Progenitor cell of endocrine pancreas (in vitro differentiated cells): ENCODE measurements around the genes PMAIP1, MC4R, RNF152 and TNFRSF11A.

DNA sequence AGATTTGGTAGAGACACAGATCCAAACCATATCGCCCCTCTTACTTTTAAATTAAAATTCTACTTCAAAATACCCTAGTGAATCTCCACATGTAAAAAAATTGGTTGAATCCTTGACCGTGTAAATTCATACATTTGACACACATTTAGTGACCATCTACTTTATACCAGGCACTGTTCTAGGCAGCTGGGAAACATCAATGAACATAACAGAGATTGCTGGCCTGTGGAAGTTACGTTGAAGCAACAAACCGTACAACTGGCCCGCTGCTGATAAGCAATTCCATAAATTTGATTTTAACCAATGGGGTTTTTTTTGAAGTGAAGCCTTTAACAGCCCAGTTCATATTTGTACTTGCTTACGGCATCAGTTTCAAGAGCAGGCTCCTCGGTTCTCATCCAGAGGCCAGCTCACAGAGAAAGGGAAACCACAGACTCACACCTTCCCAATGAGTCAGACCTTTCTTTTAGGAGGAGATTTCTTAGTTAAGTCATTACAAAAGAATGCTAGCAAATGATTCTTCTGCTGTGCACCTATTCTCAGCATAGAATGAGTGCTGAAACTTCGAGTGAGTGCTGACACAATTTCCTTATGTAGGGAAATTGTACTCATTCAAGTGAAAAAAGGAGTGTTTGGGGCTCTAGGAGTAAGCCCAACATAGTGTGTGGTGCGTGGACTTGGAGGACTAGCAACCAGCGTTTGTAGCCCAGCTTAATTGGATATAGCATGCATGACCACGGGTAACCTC is 87.3 kb downstream of the ALPK2 start:
- PRO-cap: no peak

DNA sequence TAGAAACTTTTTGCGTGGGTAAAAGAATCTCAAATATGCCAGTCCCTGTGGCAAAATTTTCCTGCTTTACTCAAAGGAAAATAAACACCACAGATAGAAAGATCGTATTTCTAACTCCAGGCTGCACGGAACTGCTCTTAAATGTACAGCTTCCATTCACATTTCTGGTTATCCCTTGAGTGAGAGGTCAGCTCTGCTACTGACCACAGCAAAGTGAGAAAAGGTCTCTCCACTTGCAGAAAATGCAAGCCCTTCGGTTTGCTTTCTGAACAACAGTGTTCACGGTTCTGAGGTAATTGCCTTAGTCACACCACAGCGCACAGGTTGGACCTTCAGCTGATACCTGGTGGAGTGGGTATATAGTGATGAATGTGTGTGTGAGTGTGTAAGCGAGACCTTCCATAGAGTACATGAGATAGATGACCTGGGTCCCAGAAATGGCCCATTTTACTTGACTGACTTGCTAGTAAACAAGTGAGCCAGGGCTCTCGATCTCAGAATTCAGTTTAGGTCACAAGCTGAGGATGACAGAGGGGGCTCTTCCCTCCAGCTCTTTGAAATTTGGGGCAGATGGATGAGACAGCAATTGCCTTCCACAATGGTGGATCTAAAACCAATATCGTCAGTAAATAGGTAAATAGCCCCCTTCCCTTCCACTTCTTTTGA is 52.1 kb downstream of the ALPK2 start:
- PRO-cap: no peak

DNA sequence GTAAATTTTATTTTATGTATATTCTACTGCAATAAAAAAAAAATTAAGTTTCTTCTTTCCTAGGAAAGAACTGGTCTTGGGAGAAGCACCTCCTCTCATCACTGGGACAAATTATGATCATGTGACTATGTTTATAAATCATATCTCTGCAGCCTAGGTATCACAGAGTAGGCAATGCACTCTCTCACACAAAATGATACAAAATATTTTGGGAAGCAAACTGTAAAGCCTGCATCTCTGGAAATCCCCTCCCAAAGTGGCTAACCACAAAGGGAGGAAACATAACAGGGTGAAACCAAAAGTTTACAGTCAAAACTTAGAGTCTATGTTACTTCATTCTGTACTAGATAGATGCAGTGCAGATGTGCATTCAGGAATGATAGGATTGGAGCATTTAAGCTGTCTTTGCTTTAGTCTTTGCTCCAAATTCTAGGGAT is 21.2 kb upstream of the ALPK2 start:
- PRO-cap: no peak

DNA sequence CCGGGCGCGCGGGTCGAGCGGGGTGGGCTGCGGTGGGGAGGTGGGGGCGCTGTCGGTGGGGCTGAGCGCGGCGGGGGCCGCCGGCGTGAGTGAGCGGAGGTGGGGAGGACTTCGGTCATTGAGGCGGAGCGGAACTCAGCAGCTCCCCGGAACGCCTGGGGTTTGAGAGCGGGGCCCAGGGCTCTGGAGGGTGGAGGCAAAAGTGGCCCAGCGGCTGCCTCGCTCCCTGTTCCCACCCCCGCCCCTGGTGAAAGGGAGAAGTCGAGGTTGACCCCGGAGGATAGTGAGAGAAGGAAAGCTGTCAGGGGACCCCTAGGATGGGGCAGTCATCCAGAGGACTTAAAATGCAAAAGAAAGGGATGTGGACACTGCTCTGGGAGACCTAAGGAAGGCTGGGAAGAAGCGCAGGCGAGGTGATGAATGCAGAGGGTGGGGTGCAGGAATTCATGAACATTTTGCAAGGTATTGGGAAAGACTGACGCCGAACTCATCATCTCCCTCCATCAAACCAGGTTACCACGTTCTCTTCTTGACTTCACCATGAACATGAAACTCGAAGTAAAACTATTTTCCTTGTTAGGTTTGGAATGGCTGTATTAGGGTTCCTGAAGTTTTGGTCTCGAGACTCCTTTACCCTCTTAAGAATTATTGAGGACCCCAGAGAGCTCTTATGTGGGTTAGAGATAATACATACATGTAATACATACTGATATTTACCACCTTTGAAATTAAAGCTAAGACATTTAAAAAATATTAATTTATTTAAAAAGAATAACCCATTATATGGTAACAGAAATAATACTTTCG is 813 bp downstream of the MALT1 start:
- PRO-cap: unidirectional peak, minus-strand start at position 185 of the sequence

- PRO-cap: no peak
Observed at GRCh38 chr18:58910821-58911302, 46.2 kb downstream of the ZNF532 start.

GRCh38 chr18:58911537-58912145 is 47.0 kb downstream of the ZNF532 start:
- PRO-cap: no peak

DNA sequence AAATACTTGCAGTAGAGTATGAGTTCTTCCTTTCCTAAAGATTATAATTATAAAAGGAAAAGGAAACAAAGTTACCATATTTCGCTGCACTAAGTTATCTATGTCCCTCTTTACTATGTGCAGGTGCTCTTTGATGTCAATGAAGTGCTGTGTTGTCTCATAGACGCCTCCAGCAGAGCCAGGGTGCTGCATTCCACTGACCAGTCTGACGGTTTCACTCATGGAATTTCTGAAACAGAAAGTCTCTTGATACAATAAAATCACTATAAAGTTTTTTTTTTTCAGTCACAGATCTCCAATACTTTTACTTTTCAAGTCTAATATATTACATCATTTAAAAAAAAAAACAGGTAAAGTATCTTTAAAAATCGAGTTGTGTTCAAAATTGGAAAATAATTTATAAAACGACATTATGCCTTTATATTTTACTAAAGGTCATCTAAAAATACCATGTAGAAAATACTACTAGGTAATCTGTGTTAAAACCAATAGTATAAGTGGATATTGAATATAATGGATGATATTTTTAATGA is 14.6 kb upstream of the CPLX4 start:
- PRO-cap: no peak

DNA sequence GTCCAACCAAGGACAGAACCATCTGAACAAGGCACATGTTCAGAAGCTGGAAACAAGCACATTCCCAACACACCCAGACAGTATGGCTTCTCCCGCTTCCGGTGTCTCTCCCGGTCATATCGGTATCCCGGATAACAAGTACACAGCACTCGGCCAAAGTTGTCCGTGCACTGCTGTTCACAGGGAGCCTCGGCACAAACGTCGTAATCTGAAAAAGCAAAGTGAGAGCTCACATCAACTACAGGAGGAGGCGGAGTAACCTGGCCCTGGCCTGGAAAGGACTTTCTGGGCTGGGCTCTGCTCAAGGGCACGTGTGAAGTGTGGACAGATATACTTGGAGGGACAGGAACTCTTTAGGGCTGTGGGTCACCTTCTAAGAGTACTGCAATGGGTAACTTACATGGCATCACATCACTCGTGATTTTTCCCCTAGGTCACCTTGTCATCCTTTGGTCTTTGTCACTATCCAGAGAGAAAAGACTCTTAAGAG is 110.4 kb upstream of the LMAN1 start:
- PRO-cap: no peak

DNA sequence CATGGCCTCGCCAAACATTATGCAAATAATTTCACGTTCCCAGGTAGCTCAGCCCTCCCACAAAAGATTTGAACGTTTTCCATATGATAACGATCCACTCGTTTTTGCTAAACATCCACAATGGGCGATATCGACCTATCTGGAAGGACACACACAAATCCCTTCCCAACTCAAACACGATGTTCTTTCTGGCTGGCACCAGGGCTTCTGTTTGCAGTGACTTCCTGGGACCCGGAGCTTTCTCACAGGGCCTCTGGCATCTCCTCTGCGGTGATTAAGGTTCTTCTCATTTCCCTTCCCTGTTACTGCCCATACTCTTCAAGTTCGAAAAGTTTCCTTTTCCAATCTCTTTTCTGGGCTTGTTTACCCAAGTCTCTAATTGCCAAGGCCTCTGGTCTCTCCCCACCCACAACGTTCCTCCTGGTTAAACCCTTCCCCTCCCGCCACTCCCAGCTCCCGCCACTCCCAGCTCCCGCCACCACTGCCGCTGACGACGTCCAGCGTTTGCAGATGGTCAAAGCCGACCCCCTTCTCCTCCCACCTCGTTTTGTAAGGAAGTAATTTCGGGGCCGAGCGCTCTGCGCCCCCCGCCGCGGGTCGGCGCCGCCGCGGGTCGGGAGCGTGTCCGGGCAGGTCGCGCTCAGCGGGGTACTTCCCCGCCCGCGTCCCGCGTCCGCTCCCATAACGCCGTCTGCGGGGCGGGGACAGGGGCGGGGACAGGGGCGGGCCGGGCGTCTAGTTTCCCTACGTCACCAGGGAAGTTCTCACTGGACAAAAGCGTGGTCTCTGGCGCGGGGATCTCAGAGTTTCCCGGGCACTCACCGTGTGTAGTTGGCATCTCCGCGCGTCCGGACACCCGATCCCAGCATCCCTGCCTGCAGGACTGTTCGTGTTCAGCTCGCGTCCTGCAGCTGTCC is at the start of gene PMAIP1:
Gene PMAIP1, plus strand, starts transcription at position 803 of the 917 bp plus-strand sequence.
- PRO-cap: bidirectional peak, plus-strand start at position 452 of the sequence, minus-strand start at position 276 of the sequence; bidirectional peak, plus-strand start at position 803 of the sequence, minus-strand start at position 693 of the sequence; bidirectional peak, plus-strand start outside the sequence, minus-strand start at position 885 of the sequence

DNA sequence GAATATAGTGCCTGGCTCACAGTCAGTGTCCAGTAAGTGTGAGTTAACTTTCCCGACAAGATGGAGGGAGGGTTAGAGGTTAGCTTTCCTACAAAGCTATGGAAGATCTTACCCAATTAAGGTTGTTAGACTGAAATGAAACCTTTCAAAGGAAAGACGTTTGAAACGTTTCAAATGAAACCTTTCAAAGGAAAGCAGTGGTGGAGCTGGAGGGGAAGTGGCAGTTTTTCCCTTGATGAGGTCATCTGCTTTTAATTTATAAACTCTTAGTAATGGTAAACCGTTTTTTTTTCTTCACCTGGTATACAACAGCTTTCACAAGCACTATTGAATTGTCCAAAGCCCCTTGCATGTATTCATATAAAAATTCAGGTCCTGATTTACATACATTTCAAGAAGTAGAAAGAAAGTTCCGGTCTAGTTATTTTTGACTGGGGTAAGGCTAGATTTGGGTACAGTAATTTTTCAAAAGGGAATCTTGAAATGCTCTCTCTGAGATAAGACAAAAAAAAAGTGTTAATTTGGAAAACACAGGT is 7.4 kb downstream of the PMAIP1 start:
- PRO-cap: no peak

DNA sequence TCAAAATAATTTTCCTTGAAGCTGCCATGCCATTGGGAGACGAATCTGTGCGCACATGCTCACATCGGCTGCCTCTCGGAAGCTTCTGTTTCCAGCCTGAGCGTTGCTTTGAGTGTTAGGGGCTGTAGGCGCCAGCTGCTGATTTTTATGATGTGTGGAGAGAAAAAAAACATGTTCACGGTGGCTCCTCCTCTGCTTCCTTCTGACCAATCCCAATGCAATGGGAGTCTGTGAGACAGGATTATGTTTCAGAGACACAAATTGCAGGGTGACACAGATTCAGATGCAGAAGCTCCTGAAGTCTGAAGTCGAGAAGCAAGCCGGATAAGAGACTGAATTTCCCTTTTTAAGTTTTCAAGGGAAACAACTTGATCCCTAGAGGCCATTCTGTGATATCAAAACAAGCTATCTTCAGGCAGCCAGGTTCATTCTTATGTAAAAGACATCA is at the start of gene MC4R:
Gene MC4R, minus strand, starts transcription at position 117 of the 448 bp plus-strand sequence.
- PRO-cap: bidirectional peak, plus-strand start at position 259 of the sequence, minus-strand start at position 117 of the sequence

DNA sequence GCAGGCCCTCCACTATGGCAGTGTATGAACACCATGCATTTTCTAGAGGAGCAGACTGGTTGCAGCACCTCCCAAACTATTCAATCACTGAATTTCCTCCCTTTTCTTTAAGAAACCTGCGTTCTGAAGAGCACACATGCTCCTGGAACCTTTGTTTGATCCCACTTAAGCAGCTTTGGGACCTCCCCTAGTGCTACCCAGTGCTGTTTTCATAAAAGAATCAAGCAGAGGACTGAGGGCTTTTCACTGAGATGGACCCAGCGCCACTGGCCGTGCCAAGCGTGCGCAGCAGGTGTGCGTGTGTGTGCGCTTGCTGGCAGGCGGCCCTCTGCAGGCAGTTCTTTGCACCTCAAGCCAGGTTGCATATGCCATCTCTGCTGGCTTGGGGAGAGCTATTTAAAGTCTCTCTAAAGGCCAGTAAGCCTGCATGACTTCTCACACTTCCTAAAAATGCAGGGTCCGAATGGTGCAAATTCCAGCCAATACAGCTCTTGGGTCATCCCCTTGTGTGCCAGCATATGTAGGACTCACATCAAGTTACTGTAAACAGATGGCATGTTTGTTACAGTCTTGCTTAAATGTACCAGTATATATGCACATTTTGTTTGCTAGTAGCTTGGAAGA is 255.5 kb downstream of the RNF152 start:
- PRO-cap: no peak

DNA sequence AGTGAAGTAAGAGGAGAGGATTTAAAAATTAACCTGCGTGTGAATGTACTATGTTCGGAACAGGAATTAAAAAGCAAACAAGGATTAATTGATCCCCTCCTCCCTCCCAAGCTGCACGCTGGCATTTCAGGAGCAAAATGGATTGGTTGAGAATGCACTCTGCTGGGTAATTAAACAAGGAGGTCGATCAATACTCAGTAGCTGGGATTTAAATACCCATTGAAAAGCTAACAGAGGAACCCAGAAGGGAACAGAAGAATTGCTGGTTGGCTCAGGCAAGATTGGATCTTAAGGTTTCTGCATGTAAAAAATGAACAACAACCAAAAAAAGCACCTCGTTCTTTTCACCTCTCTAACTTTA is 157.0 kb downstream of the RNF152 start:
- PRO-cap: no peak

DNA sequence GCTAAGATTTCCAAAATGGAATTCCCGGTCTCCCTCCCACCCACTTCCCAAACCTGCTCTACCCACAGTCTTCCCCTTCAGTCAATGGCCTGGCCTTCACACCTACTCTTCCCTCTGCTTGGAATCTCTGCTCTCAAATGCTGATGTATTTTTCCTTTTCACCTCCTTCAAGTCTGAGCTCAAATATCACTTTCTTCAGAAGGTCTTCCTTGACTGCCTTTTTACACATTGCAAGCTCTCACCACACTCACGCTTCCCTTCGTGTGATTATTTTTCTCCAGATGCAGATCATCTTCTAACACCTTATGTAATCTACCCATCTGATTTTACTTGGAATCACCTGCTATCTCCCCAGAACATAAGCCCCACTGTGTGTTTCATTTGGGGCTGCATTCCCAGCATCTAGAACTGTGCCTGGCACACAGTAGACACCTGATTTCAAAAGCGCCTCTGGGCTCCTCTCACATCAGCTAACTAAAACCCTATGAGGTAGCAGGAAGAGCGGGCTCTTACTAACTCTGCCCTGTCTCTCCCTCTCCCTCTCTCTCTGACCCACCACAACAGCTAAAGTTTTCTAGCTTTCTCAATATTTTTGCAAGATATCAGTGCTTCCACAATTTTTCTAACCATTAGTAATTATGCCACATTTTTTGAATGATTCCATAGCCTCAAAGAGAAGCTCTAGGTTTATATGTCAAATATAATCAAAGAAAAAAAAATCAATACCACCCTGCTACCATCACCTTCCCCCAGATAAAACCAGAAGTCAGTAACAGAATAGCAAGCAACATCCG is 44.9 kb downstream of the RNF152 start:
- PRO-cap: no peak

GRCh38 chr18:61887738-61888320 is 5.0 kb downstream of the RNF152 start:
- PRO-cap: no peak

GRCh38 chr18:61892853-61893947 is at the start of gene RNF152:
Gene RNF152 (minus strand): TSS chr18:61893007.
- PRO-cap: unidirectional peak, plus-strand start at chr18:61893175; bidirectional peak, plus-strand start at chr18:61893822, minus-strand start at chr18:61893610

- PRO-cap: no peak
Observed at GRCh38 chr18:62324540-62325721, at the start of gene TNFRSF11A. Gene TNFRSF11A (plus strand): TSS chr18:62325310.

DNA sequence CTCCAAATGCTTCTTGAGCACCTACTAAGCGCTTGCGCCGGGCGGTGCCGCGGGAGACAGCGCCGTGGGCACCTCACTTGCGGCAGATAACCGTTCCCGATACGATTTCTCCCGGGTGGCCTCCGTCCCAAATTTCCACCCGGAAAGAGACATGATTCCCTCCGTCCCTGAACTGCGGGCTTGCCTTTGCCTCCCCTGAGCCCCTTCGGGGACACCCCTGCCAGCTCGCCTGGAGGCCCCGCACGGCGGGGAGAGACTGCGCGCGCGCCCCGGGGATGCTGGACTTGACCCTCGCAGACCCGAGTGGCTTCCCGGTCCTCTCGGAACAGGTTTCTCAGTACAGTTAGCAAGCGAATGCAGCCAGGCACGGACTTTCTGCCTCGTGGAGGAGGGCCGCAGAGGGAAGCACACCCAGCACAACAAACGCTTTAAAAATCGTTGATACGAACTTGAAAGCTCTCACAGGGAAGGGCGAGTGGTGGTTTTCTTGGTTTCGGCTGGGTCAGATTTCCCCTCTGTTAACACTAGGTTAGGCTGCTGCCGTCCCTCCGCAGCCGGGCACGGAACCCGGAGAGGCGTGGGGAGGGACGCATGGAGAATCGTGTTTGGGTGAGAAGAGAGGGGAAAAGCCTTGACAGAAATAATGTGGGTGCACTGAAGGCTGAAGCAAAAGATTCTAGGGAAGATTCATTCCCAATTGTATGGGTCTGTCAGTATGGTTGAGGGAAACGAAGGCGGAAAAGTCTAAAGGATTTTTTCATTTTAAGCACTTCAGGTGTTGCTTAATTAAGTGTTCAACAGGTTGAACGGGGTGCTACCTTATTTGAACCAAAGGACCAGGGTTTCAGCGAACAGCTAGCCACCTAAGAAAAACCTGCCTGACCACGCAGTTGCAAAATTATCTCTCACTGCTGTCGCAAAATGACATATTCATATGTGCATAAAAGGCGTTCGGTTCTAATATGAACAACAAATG is 900 bp downstream of the TNFRSF11A start:
- PRO-cap: no peak

DNA sequence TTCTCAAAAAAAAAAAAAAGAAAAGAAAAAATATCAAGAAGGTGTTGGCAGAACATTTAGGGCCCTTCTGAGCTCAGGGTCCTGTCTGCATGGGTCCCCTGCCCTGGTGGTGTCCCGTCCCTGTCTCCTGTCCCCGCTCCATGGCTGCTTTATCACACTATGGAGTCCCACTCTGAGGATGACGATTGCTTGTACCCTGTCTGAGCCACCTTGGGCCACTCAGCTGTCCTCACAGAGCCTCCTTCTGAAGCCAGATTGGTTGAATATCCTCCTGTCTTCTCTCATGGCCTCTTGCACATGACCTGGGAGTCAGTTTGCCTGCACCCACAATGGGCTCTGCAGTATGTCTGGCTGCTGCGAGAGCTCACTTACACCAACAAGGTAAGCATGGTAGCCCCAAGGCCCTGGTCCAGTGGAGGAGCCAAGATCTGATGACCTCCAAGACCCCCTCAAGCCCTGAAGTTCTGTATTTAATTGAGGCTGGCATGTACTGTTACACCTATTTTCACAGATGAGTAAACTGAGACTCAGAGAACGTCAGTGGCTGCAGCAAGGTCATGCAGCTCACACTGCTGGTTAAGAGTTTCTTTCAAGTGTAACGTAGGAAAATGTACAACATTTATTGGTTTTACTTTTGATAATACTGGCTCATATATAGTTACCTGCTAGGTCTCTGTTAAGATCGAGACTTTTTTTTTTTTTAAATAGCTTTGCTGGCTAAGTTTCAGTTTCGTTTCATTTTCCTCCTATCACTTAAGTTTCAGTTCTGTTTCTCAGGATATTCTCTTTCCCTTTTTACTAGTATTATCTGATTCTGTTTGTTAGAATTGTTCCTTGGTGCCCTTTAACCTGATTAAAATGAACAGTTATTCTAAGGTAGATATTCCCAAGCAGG is 16.9 kb upstream of the ZCCHC2 start:
- PRO-cap: no peak

- PRO-cap: no peak
Observed at GRCh38 chr18:62690252-62690728, 25.1 kb upstream of the PHLPP1 start.